Left common carotid artery plus branches (tissue), 1 donor: Measurements from ENCODE around the gene CFHR2.

DNA sequence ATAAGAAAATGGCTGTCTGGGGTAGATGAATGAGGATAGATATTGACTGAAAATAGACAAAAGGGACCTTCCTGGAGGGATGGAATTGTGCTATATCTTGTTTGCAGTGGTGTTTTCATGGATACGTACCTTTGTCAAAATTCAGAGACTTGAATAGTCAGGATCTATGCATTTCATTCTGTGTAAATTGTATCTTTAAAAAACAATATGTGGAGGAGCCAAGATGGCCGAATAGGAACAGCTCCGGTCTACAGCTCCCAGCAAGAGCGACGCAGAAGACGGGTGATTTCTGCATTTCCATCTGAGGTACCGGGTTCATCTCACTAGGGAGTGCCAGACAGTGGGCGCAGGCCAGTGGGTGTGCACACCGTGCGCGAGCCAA lies 75.2 kb upstream of the RGS1 start:
- PRO-cap = no peak

- PRO-cap = no peak
Measured at GRCh38 chr1:192530162-192530767, 45.3 kb upstream of the RGS1 start.

- PRO-cap = no peak
Measured at GRCh38 chr1:192538711-192539607, 36.6 kb upstream of the RGS1 start.

DNA sequence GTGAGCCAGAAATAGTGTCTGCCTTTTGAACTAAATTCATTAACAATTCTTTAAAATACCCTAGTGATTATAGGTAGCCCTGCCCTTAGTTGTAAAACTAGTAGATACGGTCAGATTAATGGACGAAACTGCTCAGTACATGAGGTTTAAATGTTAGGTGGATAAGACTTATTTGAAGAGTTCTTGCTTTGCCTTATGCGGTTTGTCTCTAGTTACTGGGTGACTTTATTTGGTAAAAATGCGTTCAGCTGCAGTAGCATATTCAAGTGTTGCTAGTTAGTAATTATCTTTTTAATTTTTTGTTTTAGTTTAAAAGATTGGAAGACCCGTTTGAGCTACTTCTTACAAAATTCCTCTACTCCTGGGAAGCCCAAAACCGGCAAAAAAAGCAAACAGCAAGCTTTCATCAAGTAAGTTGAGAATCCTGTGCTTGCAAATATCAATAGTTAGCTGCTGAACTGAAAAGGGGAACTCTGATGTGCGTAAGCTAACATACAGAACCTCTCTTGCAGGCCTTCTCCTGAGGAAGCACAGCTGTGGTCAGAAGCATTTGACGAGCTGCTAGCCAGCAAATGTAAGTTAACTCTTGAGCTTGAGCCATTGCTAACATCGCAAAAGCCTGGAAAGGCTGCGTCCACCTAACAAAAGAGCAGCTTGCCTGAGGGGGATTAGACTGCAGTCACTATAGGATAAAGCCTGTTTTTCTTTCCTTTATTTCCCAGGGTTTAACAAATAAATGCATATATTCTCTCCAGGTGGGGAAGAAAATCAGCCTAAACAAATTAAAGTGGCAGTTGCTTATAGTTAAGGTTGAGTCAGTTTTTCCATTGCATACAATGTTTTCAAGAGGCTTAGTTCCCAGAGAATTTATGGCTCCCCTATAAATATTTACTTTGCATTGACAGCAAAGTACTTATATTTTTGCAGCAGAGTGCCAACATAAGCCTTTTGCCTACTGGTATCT lies 1.3 kb downstream of the RGS2 start:
- PRO-cap = no peak

DNA sequence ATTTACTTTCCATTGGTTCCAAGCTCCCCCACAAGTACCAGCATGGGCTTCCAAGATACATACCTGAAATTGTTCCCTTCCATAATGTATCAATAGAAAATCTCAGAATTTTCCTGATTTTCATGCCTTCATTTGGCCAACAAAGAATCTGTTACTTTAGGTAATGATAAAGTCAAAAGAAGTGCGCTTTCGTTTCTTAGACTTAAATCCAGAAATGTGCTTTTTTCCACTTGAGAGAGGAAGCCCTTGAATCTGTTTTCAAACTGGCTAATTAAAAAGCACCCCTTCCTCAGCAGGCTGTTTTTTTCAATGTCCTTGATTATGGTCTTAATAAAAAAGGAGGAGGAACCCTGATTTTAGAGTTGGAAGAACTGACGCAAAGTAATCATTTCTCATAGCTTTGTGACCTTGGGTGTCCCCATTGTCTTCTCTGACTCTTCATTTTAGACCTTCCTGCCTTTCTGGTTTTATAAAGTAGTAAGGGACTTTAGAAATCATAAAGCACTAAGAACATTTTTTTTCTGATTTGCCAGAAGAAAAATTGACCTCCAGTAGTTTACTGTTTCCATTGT lies 3.9 kb downstream of the RGS2 start:
- PRO-cap = no peak

- PRO-cap = no peak
Measured at GRCh38 chr1:193457612-193458155, 271.3 kb upstream of the B3GALT2 start.

DNA sequence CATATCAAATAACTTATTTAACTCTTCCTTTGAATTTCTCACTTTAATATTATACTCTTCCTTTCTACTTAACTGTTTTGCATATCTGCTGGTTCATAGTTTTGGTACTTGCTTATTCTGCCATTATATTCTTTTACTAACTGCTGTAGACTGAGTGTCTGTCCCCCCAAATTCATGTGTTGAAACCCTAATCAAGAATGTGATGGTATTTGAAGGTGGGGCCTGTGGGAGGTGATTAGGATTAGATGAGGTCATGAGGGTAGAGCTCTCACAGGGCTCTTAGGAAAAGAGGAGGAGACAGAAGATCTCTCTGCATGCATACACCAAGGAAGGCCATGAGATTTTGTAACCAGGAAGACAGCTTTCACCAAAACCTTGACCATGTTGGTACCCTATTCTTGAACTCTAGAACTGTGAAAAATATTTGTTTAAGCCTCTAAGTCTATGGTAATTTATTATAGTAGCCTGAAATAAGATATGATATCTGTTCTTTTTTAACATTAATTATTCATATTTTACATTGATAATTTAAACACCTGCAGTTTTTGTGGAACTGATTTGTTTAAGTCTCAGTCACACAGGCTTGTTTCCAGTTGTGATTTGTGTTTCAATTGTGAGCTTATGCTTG lies 354.2 kb upstream of the B3GALT2 start:
- PRO-cap = no peak

DNA sequence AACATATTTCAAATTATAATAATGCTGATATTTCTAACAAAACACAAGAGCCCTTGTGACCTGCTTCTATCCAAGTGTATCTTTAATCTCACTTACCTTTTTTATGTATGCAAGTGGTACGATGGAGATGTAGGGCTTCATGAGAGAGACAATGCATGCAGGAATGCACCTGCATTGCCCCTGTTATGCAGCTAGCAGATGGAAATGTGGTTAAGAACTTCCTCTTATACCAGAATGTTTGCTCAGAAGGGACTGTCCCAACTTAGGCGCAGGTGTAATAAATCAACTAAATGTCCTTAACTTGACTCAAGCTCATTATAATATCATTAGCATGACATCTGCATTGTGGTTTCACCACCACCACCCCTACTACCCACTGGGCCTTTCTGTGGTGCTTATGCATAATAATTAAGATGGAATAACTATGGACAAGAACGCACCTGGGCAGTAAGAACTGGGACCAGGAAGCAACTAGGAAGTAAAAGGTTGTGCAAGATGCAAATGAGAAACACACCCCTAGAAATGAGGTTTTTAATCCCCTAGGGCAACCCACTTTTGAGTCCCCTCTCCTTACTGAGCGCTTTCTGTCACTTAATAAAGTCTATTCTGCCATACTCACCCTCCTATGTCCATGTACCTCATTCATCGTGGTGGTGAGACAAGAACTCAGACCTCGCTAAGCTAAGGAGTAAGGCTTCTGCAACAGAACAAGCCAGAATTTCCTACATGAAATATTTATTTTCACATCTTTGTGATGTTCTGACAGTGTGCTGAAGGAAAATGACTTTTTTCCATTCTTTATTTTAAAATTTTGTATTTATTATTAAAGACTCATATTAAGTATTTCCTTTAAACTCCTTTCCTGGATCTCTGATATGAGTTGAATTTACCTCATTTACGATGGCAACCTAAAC lies 1103.3 kb upstream of the B3GALT2 start:
- PRO-cap = no peak

GRCh38 chr1:196152160-196152420 lies 456.1 kb downstream of the KCNT2 start:
- PRO-cap = no peak

DNA sequence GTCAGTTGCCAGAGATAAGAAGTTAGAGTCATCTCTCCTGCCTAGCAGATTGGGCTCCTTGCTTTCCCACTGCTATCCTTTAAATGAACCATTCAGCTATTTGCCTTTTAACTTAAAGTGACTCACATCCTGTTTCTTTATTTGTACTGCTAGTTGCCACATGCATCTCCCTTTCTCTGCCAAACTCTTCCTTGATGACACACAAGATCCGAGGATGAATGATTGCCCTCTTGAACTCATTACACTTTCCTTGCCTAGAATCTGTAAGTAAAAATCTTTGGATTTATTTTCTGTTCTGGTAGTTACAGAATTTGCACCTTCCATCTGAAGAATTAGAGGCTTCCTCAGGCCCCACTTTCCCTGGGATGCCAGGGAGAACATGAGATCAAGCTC lies 427.0 kb downstream of the KCNT2 start:
- PRO-cap = no peak

- PRO-cap = no peak
Measured at GRCh38 chr1:196609443-196609882, 1.2 kb upstream of the KCNT2 start.

DNA sequence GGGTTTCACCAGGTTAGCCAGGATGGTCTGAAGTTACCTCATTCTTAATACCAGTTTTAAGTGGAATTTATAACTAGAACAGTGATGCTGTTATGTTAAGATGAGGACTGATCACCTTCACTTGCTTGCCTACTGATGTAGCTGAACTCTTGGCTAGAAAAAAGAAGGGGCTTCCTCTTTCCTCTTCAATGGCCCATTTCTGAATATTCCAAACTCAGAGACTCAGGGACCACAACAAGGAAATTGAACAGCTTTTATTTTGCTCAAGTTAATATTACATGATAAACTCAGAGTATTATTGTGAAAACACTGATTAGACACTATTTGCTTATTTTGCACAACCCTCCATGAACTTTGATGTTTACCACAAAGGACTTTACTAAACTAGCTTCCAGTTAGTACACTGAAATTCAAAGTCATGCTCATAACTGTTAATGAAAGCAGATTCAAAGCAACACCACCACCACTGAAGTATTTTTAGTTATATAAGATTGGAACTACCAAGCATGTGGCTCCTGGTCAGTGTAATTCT lies at the start of gene CFHR2:
Gene CFHR2 (plus strand): TSS at position 364 of the 532 bp plus-strand sequence.
- PRO-cap = no peak

- PRO-cap = no peak
Measured at GRCh38 chr1:197103266-197104297, 36.5 kb upstream of the F13B start.

DNA sequence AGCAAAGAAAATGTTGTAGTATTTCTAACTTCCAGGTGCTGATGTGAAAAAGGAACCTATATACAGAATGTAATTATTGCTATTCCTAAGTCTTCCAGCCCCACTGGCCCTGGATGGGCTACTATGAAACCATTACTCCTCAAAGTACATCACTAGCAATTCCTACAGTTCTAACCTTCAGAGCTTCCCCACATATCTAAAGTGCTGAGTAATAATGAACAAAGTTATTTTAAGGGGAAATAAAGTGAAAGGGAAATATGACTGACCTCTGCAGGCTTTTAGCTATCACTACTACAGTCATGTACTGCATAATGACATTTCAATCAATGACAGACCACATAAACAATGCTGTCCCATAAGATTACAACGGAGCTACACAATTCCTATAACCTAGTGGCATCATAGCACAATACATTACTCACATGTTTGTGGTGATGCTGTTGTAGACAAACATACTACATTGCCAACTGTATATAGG lies 22.1 kb downstream of the ZBTB41 start:
- PRO-cap = no peak

- PRO-cap = no peak
Measured at GRCh38 chr1:197773727-197774291, 1.5 kb downstream of the DENND1B start.

- PRO-cap = no peak
Measured at GRCh38 chr1:197783515-197784029, 8.3 kb upstream of the DENND1B start.

GRCh38 chr1:198168251-198168876 lies 11.6 kb downstream of the NEK7 start:
- PRO-cap = no peak

DNA sequence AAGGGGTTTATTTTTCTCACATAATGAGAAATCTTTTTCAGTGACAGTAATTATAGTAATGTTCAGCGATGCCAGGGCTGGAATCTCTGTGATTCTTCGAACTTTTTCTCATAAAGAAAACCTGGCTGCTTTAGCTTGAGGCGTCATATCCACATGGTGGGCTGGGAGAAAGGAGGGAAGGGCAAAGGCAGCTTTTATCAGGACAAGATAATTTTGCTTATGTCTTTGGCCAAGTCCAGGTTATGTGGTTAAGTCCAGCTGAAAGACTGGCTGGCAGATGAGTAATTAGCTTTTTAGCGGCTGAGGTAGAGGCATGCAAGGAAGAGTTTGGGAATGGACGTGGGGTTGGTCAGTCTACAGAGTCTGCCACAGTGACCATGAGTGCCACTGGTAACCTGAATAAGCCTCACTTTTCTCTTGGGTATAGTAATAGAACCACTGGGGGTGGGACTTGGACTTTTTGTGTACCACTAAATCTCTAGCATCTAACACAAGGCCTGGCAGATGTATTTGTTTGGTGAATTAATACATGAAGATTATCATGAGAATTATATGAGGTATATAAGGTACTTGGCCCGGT lies 39.8 kb downstream of the NEK7 start:
- PRO-cap = no peak

DNA sequence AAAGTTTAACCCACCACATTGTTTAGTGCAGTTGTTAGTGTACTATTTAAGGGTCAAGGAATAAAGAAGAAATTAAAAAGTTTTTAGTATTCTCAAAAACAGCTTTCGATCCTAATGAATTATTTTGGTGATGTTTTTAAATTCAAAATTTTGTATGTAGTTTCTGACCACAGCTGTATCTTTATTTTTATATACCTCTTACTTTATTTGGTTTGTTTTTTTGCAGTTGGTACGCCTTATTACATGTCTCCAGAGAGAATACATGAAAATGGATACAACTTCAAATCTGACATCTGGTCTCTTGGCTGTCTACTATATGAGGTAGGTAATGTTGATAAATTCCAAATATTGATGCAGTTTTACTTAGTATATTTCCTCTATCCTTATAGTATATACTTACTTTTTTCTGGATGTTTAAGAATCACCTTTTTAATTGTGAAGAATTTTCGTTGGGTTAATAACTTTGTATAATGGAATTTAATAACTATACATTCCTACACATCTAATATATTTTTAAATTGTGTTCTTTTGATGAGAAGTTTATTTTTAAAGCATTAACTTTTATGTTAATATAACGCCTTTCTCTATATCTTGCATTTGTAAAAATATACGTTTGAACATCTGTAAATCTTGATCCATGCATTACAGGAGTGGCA lies 136.0 kb downstream of the NEK7 start:
- PRO-cap = no peak

- PRO-cap = no peak
Measured at GRCh38 chr1:198523093-198523686, 17.3 kb downstream of the ATP6V1G3 start.